Aorta (tissue), 1 donor: ENCODE results near the genes GPER1 and IQCE.

DNA sequence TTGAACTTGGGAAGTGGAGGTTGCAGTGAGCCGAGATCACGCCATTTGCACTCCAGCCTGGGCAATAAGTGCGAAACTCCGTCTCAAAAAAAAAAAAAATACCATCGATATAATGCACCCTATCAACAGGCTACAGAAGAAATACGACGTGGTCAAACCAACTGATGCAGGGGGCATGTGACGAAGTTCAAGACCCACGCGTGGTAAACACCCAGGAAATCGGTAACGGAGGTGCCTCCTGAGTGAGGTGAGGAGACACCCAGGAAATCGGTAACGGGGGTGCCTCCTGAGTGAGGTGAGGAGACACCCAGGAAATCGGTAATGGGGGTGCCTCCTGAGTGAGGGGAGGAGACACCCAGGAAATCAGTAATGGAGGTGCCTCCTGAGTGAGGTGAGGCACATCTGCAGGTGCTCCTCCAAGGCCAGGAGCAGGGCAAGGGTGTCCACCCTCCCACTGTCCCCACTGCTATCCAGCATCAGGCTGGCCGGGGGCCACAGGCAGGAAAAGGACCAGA is 10.8 kb upstream of the GPR146 start:
- PRO-cap, result no peak

- PRO-cap, result no peak
These were observed 937 bp upstream of the GPR146 start for GRCh38 chr7:1043287-1043930.

DNA sequence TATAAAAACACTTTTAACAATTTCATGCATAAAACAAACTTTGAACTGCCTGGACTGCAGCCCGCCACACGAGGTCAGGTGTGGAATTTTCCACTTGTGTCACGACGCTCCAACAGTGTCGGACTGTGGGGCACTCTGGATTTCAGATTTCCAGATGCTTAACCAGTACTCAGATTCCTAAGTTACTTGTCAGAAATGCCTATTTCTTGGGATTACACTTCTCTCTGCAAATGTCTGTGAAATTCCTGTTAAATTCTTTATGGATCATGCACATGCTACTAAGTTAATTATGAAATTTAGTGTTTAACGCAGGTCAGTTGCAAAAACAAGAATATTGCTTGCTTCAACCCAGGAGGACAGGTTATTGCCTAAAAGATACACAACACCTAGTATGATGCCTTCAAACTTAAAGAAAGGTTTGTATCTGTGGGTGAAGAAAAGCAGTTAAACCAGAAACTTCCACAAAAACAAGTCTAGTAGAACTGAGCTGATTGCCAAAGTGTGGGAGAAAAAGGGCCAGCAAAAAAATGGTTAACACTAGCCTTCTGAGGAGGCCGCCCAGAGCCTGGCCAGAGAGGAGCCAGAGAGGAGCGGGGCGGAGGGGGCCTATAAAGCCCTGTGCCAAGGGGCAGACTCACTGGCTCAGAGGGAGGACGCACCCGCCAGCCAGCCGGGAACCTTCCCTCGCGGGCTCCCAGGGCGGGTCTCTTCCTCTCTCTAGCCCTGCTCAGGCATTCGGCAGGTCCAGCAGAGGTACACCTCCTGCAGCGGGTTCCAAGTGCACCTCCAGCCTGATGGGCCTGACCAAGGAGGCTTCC is at the start of gene GPER1:
GPER1 (plus strand) TSS at position 637 of the 818 bp plus-strand sequence.
- PRO-cap, result unidirectional peak, plus-strand start at position 637 of the sequence

- PRO-cap, result no peak
These were observed 11.5 kb downstream of the MICALL2 start for GRCh38 chr7:1447446-1448494.

DNA sequence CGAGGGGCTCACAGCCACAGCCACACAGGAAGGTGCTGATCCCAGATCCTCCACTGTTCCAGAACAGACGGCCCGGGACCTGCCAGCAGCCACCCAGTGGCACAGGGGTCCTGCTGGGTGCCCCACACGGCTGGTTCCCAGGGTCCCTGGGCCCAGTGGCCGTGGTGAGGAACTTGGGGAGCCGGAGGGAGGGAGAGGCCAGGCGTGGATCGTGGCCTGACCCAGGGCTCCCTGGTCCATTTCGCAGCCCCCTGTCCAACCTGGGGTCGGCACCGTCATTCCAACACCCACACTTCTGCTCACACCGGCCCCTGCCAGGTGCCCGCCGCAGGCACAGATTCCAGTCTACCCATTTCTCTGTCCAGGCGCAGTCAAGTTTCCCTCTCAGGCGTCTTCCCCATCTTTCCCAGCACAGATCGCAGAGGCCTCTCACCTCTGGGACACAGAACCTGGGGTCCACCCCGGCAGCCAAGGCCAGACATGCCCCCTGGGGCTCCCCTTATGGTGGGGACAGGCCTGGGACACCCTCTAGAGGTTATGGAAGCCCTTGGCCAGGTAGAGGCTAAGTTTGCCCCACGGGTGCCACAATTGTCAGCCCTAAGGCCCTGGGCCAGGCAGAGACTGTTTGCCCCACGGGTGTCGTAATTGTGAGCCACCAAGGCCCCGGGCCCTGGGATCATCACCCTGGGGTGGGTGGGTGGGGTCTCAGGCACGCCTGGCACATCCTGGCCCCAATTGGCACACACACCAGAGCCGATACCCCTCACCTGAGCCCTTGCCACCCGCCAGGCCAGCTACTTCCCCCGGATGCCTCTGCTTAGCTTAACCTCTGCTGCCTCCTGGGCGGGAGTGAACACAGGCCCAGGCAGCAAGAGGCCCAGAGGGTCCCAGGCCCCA is 8.1 kb upstream of the MICALL2 start:
- PRO-cap, result no peak

DNA sequence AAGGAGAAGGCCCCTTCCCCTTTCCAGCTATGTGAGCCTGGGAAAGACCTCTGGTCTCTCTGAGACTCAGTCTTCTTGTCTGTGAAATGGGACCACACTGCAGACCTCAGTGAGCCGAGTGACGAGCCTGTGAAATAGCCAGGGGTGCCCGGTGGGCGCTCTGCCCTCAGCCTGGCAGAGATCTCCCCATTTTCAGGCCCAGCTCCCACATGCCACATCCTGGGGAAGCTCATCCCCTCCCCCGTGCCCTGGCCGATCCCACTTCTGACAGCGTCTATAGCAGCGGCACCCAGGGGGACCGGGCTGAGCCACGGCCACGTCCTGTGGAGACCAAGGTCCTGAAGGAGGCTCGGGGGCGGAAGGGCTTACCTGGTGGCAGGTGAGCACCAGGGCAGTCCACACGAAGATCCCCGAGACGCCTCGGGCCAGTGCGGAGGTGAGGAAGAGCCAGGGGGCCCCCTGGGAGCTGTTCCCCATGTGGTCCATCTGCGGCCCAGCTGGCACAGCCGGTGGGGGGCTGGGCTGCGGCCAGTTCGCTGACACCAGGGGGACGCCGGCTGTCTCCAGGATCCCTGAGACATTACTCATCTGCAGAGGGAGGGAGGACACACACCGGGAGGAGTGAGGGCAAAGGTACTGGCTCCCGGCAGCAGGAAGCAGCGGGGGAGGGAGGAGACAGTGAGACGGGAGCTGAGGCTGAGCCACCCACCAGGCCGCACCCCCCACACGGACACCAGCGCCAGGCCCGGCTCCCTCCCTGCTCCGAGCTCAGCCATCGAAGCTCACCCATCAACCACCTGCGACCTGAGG is 903 bp downstream of the TMEM184A start:
- PRO-cap, result no peak

DNA sequence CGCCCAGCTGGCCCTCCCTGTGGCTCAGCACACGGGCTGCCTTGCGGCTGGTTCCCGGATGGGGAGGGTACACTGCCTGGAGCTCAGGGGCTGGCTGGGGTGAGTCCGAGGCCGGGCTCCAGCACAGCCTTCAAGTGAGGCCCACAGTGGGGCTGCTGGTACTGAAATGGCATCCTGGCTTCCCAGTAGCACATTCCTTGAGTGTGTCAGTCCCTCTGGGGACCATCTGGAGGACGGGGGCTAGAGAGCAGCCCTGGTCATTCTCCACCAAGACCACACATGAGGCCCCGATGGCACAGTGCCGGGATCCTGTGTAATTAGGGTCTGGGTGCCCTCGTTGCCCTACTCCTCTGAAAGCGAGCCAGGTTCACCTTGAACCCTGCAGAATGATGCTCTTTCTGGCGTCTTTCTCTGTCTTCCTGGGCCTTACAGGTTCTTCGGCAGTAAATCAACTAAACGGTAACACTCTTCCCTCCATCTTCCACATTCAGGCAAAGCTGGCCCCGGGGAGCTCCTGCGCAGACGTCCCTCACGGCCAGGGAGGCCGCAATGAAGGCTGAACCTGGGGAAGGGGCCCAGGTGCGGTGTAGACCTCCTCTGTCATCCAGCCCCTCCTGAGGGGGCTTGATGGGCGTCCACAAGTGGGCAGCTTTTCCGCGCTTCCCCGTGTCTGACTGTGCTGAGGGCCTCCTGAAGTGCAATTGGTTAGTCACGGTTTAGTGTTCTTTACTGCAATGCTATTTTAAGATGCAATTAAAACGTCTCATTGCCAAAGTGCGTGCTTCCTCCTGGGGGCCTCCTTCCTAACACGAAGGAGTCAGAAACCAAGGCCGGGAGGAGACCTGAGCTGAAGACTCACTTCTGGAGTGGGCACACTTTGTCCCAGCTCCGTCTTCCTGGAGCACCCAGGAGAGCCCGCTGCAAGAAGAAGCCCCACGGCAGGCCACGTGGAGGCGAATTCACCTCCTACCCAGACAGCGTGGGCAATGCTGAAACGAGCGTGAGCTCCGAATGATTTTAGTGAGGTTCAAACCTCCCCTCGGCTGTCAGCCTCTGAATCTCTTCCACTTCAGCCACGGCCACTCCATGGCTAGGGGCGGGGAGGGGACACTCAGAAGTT is 173.1 kb downstream of the ELFN1 start:
- PRO-cap, result no peak

DNA sequence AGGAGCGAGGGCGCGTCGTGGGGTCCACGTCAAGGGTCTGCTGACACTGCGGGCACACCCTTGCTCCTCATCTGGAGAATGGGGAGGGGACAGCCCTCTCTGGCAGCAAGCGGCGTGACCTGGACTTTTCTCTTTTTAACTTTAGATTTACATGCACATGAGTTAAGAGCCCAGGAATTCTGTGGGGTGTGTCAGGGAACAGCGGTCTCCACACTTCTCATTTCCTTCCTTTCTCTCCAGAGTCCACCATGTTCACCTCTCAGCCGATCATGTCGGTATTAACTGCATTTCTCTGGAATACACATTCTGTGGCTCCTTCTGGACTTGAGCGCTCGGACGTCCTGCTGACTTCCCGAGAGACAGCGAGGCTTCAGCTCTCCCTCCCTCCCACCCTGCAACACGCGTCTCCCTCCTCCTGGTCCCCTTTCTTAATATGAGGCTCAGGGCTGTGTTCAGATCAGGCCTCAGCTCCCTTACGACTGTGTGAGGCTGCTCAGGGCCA is 261.2 kb downstream of the ELFN1 start:
- PRO-cap, result no peak

GRCh38 chr7:2065007-2065290 is 167.8 kb downstream of the MAD1L1 start:
- PRO-cap, result no peak

DNA sequence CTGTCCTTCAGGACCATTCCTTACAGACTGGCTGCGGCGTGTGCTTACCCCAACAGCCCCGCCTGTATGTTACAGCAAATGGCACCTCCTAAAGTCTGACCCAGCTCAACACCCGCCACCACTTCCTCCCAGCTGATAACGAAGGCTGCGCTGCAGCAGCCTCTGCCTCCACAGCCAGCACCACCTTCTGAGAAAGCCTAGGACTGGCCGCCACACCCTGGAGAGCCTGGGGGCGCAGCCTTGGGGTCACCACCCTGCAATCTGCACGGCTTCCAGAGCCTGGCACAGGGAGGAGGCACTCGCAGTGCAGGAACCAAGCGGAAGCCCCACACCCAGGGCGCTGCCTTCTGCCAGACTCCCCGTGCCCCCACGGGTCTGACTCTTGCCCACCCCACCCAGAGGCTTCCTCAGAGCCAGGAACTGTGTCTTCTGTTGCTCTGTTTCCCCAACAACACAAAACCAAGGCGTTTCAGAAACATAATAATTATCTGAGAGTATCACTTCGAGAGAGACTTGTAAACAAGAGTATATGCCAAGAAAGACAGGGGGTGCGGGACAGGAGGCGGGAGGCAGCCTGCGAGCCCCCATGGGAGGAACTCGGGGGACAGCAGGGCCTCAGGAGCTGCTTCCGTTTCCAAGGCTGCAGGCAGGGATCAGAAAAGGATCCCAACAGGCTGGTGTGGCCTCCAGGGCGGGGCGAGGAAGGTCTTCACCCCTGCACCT is 112.4 kb downstream of the MAD1L1 start:
- PRO-cap, result no peak

- PRO-cap, result no peak
These were observed 16.9 kb downstream of the MAD1L1 start for GRCh38 chr7:2215757-2216280.

DNA sequence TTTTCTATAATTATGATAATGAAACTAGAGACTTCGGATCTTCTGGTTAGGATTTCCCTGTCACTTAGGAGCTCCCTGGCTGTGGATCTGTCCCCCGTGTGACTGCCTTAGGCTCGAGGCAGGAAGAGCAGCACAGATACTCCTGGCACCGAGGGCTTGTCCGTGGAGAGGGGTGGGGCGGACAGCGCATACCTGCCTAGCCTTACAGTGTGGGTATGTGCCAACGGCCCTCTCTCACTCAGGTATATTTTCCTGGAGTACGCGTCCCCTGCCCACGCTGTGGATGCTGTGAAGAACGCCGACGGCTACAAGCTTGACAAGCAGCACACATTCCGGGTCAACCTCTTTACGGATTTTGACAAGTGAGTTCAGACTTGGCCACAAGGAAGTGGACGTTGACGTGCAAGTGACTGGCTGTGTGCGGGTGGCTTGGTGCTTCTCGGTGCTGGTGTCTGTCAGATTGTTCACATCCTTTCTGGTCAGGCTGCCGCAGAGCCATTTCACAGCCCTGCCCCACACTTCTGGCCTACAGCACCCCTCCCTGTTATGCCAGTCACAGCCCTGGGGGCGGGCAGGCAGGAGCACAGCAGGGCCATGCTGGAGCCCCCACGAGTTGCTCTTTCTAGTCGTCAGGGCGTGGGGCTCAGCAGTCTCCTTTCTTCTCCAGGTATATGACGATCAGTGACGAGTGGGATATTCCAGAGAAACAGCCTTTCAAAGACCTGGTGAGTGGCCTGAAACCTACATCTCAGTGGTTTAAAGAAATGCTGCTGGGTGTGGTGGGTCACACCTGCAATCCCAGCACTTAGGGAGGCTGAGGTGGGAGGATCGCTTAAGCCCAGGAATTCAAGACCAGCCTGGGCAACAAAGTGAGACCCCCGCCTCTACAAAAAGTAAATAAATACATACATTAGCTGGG is 8.0 kb downstream of the EIF3B start:
- PRO-cap, result no peak

GRCh38 chr7:2371633-2372257 is 17.1 kb downstream of the EIF3B start:
- PRO-cap, result no peak

DNA sequence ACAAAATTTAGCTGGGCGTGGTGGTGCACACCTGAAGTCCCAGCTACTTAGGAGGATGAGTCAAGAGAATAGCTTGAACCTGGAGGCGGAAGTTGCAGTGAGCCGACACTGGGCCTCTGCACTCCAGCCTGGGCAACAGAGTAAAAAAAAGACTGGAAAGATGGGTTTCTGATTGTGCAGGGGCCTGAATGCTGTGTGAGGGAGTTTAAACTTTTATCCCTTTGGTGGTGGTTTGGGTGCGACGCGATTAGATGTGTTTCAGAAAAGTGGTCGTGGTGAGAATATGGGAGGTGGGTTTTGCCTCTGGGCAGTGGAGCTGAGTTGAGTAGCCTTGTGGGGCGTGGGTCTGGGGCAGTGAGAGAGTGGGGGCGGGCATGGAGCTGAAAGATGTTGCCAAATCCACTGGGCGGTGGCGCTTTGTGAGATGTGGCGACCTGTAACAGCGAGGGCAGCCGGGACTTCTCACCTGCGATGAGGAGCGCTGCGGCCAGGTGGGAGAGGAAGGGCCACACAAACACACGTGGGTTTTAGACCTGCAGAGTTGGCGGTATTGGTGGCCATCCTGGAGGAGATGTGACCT is 2.0 kb downstream of the CHST12 start:
- PRO-cap, result no peak

DNA sequence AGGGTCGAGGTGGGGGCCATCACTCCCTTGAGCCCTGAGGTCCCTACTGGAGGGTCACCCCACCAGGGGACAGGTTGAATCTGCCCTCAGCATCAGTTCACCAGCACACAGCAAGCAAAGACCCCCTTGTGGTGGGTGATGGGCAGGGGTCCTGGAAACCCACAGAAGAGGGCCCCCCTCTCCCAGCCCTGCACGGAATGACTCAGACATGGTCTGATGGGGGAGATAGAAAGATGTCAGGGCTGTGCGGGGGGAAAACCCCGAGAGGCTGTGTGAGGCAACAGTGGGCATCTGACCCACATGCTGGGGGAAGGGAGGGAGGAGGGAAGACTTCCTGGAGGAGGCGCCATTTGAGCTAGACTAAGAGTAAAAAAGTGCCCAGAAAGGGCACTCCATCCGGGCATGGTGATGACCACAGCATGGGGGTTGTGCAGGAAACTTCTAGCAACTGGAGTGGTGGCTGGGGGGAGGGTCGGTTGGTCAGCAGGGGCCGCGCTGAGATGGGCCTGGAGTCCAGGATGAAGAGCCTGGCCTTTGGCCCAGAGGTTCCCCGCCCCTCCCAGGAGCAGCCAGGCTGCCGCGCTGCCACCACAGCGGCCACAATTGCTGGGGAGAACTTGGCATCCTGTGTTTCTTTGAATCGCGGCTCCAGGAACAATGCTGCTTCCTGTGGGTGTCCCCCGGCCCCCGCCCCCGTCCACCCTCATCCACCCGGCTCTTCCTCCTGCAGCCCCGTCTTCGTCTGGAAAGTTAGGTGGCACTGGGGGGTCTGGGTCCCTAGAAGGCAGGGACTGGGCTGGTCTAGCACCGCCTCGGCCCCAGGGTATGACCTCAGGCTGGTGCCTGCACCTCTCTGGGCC is 2.5 kb downstream of the LFNG start:
- PRO-cap, result no peak

DNA sequence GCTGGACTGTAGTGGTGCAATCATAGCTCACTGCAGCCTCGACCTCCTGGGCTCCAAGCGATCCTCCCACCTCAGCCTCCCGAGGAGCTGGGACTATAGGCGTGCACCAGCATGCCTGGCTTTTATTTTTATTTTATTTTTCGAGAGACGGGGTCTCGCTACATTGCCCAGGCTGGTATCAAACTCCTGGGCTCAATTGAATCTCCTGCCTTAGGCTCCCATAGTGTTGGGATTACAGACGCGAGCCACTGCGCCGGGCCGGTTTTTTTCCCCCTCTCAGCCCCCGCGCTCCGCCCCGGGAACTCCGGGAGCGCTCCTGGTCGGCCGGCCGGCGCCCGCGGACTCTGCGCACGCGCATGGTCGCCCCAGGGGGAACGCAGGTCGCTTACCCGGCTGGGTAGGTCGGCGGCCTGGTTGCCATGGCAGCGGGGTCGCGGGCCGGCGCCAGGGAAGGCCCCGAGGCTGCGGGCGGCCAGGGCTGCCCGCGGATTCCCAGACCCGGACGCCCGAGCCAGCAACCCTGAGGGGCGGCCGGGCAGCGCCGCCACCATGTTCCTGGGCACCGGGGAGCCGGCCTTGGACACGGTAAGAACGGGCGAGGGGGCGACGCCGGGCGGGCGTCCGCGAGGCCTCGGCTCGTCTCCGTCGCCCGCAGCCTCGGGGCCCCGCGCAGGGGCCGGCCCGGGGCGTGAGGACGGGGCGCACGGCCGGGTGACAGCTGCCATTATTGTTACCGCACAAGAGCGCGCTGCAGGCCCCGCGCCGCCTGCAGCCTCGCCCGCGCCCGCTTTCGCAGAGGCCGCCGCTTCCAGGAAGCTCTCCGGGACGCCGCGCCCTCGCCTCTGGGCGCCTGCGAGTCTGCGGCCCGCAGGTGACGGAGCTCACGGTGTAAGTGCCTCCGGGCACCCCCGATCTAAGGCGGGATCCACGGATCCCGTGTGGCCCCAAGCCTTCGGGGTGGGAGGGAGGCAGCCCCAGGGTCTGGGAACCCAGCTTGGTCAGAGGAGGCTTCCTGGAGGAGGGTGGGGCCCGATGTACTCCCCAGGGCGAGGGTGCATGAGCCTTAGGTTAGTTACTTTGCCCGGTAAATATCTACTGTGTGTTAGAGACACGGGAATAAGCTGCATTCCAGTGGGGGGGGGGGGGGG is at the start of gene IQCE:
IQCE (plus strand) TSS at position 347 of the 1,148 bp plus-strand sequence.
- PRO-cap, result no peak

DNA sequence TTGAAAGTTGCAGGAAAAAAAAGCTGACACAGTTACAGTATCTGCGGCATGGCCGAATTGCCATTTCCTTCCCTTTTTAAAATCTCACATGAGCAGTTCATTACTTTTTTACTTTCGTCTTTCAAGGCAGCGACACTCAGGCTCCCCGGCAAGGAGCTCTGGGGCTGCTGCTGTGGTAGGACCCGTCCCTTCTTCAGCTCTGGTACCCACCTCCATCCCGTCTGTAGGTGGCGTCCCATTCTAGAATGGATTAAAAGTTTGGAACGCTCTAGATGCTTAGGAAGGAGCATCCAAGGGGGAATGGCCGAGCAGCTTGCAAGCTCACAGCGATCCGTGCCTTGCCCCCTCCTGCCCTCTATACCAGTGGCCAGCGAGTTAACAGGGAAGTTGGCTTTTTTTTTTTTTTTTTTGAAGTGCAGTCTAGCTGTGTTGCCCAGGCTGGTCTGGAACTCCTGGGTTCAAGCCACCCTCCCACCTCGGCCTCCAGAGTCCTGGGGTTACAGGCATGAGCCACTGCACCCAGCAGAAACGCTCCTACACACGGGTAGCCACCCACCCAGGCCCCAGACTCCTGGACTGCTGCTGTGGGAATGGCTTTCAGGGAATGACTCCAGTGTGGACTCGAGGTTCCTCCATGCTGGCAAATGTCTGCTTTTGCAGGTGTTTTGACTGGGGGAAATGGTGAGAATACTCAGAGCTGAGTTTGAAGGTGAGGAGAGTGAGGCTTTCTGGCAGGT is 22.7 kb upstream of the TTYH3 start:
- PRO-cap, result no peak

DNA sequence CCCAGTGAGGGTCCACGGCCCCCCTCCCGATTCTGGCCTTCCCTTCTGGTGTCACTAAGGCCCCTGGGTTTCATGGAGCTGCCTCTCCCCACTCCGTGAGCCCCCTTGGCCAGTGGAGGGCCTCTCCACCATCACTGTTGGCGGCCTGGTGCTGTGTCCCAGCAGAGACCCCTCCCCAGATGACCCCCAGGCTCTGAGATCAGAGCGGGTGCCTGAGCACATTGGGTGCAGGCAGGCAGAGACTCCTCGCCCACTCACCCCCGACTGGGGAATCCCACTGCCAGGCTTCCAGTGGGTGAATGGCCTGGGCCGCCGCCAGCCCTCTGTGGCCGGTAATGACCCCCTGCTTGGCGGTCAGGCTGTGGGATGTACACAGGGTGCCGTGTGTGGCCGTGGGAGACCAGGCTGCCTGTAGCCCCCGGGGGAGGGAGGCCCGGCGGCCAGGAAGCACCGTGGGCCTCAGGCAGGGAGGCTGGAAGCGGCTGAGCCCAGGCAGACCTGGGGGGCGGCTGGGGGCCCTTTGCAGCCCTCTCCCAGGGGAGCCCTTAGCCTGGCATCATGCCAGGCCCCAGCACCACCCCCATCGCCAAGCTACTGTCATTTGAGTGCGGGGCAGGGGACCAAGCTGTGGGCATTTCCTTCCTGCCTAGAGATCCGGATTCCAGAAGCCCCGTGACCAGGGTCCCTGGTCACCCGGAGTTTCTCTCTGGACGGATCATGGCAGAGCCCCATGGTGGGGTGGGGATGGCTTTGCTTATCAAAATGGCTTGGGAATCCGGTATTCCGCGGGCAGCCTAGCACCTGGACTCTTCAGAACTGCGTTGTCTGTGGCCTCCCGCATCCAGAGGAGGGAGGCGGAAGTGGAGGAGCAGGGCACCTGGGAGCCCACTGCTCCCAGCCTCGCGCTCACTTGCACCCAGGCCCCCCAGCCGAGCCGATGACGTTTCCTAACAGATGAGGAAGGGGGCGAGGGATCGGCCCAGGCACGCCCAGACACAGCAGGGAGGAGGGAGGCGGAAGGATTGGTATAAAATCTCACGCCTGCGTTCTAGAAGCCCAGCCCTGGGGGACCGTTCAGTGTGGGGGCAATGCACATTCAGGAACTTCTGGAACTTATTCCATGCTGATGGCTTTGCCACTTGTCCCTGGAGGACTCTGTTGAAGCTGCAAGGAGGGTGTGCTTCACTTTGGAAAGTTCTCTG is 1.1 kb downstream of the TTYH3 start:
- PRO-cap, result bidirectional peak, plus-strand start at position 1,059 of the sequence, minus-strand start at position 913 of the sequence

- PRO-cap, result no peak
These were observed 8.1 kb downstream of the TTYH3 start for GRCh38 chr7:2639824-2640409.

- PRO-cap, result no peak
These were observed 15.1 kb downstream of the TTYH3 start for GRCh38 chr7:2646697-2647415.